ENCODE data around the genes ZNRD2 and RAB1B.

DNA sequence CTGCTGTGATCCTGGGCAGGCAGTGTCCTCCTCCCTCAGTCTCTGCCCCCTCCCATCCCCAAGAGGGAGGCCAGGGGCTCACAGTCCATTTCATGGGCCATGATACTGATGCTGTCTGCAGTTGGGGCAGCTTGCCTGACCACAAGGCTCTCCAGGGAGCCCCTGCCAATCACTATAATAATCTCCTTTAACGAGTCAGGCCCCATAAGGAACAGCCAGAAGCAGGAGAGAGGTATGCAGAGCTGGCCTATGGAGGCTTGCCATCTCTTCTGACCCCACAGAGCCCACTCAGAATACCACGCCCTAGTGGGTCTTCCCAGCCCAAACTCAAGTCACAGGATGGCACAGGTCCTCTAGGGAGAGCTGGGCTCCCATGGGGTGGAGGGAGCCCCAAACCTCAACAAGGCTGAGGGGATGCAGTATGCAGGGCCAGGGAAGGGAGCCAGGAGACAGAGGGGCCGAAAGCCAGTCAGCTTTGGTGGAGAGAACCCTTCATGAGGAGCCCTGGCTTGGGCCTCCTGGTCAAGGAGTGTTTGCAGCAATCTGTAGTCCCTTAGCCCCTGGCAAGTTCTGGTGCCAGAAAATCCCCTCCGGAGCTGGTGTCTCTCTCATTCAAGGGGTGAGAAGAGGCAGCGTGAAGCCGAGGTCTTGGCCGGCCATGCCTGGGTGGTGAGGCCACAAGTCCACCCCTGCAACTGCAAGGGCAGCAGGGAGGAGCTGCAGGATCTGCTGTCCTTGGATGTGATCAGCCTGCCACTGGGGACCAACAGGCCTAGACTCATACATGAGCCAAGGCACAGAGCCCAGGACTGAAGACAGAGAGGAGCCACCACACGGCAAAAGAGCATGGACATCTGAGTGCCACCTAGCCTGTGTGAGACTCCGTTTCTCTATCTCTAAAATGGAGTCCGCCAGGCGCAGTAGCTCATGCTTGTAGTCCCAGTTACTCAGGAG, 60.0 kb downstream of the FRMD8 start:
- RAMPAGE, long total RNA, result no peak
- RRBS, result no CpG with 5 or more reads among the region's 11 CpGs

- RAMPAGE, long total RNA, result no peak
- RRBS, result 58% methylated on average over 1 of the region's 4 CpGs
Observed at GRCh38 chr11:65471213-65471531, 53.7 kb upstream of the SCYL1 start.

DNA sequence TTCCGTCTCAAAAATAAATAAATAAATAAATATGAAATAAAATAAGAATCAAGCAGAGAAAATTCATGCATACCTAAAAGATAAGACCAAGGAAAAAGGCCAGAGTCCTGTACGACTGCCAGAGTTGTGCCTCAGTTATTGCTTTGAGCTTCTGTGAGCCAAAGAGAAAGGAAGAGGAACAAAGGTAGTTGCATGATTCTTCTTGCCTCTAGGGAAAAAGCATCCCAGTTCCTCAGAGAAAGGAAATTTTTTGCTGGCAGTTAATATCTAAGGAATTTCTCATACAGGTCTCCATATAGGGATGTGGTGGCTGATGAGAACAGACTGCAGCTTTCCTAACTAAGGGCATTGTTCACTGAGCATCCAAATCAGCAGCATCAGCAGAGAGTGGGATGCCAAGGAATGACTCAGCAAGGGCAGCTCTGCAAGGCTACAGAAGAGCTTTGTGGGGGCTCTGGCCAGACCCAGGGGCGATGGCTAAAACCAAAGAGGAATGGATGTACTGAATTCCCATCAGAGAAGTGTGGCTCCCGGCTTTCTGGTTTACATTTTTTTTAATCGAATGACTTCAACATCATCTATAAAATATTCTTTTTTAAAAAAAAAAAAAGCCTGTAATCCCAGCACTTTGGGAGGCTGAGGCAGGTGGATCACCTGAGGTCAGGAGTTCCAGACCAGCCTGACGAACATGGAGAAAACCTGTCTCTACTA, 43.3 kb upstream of the SCYL1 start:
- RAMPAGE, long total RNA, result no peak
- RRBS, result no CpG with 5 or more reads among the region's 6 CpGs

GRCh38 chr11:65487774-65488804, 36.8 kb upstream of the SCYL1 start:
- RAMPAGE, long total RNA, result no peak
- RRBS, result no CpG with 5 or more reads among the region's 21 CpGs

- RAMPAGE, long total RNA, result no peak
- RRBS, result no CpG with 5 or more reads among the region's 2 CpGs
Observed at GRCh38 chr11:65501054-65501295, 23.9 kb upstream of the SCYL1 start.

- RAMPAGE, long total RNA, result no peak
- RRBS, result 8% methylated on average over 20 of the region's 68 CpGs
Observed at GRCh38 chr11:65539414-65540106, 14.7 kb downstream of the SCYL1 start.

DNA sequence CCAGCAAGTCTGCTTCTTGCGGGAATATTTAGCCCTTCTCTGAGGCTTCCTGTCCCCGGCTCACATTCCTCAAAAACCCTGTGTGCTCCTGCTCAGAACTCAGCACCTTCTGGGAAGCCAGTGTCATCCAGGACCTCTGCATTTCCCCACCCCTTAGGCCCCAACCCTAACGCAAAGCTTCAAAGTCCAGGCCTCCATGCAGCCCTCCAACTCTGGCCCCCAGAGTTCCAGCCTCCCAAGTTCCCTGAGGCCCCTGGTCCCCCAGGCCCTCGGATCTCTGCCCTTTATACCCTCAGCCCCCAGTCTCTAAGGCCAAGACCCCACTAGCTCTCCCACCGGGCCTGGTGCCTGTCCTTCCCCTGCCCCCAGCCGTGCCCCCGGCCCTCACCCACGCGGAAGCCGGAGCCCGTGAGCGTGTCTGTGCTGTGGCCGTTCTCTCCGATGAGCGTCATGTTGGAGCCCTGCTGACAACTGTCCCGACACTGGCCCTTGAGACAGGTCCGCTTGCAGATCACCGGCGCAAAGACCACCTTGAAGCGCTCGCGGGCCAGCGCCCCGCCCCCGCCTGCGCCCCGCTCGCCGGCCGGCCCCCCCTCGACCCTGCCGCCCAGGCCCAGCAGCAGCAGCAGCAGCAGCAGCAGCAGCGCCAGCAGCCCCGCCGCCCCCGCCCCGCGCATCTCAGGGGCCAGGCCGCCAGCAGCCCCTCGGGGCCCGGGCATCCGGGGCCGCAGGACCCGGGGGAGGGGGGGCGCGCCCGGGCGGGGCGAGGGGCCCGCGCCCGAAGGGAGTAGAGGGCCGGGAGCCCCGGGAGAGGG, 711 bp downstream of the LTBP3 start:
- RAMPAGE, long total RNA, result start-site peak on the minus strand centred at position 289 of the sequence, 546 bp wide, 11 and 14 reads in 2 replicates
- RRBS, result 1% methylated on average over 23 of the region's 54 CpGs

- RAMPAGE, long total RNA, result no peak
- RRBS, result no CpG with 5 or more reads among the region's 4 CpGs
Observed at GRCh38 chr11:65565775-65566426, 4.4 kb upstream of the ZNRD2 start.

GRCh38 chr11:65569384-65570681, at the start of gene ZNRD2:
TSS of gene ZNRD2 (plus strand) at chr11:65570477.
- RAMPAGE, long total RNA, result start-site peak on the plus strand at chr11:65570472-65570486, 311 and 464 reads in 2 replicates
- RRBS, result 1% methylated on average over 22 of the region's 88 CpGs

GRCh38 chr11:65576811-65577813, 1.3 kb downstream of the EHBP1L1 start:
- RAMPAGE, long total RNA, result no peak
- RRBS, result 5% methylated on average over 4 of the region's 19 CpGs

GRCh38 chr11:65581193-65582240, 5.7 kb downstream of the EHBP1L1 start:
- RAMPAGE, long total RNA, result no peak
- RRBS, result no CpG with 5 or more reads among the region's 13 CpGs

DNA sequence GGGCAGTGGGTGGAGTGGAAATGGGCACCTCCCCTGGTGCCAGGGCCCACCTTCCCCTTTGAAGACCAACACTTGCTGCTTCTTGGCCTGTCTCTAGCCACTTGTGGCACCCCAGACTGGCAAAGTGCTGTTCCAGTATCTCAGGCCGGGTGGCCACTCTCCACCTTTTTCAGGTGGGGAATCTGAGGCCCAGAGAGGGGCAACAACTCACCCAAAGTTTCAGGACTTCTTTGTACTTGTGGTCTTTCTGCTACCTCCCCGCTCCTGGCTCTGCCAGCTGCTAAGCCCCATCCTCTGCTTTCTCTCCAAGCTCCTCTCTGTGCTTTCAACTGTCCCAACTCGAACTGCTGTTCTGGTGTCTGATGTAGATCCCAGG, 3.4 kb downstream of the MAP3K11 start:
- RAMPAGE, long total RNA, result no peak
- RRBS, result no CpG with 5 or more reads among the region's 3 CpGs

DNA sequence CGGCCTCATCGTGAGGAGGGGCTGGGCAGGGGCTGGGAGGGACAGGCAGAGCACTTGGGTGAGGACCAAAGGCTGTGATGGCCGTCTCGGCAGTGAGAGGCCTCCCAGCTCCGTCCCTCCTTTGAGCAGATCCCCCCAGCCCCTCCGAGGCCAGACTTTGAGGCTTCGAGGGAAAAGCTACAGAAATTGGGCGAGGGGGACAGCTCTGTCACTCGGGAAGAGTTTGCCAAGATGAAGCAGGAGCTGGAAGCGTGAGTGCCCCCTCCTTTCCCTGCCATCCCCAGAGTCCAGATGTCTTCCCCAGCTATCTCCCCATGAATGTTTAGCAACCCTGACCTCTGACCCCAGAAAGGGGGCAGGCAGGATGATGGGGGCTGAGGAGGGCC, 8.0 kb downstream of the CFL1 start:
- RAMPAGE, long total RNA, result no peak
- RRBS, result no CpG with 5 or more reads among the region's 10 CpGs

GRCh38 chr11:65865839-65867308, 6.1 kb downstream of the MUS81 start:
- RAMPAGE, long total RNA, result no peak
- RRBS, result no CpG with 5 or more reads among the region's 30 CpGs

- RAMPAGE, long total RNA, result no peak
- RRBS, result 92% methylated on average over 2 of the region's 12 CpGs
Observed at GRCh38 chr11:65976799-65977237, 15.3 kb downstream of the SART1 start.

DNA sequence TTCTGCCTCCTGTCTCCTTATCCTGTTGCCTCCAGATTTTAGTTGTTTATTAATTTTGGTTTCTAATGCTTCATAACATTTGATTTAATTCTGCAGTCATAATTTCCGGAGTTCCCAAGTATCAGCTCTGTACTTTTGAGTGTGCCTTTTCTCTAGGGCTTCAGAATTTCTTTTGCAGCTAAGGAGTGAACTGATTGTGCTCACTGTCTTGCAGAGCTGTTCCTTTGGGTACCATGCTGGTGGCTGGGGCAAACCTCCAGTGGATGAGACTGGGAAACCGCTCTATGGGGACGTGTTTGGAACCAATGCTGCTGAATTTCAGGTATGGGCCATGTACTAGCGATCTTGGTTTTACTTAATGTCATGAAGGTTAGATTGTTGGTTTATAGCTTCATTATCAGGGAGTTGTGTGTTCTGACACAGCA, 7.3 kb upstream of the PACS1 start:
- RAMPAGE, long total RNA, result no peak
- RRBS, result no CpG with 5 or more reads among the region's 4 CpGs

- RAMPAGE, long total RNA, result no peak
- RRBS, result no CpG with 5 or more reads among the region's 6 CpGs
Observed at GRCh38 chr11:66080429-66080936, 10.4 kb downstream of the PACS1 start.

DNA sequence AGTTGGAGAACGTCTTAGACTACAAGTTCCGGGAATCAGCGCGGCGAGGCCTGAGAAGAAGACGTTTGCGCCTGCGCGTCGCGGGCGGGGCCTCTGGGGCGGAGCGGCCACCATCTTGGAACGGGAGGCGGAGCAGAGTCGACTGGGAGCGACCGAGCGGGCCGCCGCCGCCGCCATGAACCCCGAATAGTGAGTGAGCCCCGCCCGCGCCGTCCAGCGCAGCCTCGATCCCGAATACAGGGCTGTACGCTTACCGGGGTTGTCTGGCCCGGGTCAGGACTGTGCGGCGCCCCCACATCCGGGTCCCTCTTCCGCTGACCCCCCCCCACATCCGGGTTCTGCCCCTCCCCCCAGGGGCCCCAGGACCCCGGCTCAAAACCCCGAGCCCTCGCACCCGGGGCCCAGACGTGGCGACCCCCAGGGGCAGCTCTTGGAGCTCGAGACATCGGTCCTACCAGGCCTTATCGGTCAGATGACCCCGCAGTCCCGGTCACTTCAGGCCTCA, at the start of gene RAB1B:
TSS of gene RAB1B (plus strand) at position 135 of the 505 bp plus-strand sequence.
- RAMPAGE, long total RNA, result start-site peak on the plus strand centred at position 127 of the sequence, 65 bp wide, 705 and 932 reads in 2 replicates
- RRBS, result 2% methylated on average over 6 of the region's 51 CpGs

DNA sequence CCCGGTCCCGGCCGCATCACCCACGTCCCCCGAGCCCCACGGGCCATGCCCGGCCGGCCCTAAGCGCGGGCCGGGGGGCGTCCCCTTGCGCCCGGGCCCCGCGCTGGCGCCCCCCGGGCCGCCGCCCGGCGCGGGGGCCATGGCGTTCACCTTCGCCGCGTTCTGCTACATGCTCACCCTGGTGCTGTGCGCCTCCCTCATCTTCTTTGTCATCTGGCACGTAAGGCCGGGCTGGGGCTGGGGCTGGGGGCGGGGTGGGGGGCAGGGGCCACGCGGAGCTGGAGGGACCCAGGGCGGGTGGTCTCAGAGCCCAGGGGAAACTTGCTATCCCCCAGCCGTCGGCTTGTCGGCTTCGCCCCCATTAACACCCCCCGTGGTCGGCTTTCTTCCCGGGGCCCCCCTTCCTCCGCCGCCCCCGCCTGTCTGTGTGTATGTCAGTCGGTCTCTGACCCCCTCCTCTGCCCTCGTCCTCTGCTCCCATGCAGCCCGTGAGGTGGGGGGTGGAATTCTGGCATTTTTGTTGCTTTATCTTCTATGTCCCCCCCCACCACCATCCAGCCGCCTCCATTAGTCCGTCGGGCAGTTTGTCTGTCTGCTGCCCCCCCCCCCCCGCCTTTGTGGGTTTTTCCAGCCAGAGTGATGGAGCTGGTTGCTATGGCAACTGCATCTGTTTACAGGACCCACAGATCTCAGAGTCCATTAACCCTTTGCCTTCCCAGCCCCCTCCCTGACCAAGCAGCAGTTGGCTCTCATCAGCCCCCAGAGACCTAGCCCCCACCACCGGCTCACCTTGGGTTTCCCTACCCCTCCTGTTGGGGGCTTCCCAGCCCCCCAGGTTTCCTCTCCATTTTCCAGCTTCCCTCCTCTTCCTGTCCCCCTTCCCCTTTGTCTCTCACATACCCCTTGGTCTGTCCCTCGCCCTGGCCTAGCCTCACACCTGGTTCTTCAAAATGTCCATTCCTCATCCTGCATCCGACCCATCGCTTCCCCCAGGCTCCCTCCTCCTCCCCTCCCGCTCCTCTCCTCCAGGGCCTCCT, 661 bp downstream of the CNIH2 start:
- RAMPAGE, long total RNA, result no peak
- RRBS, result 2% methylated on average over 7 of the region's 56 CpGs

GRCh38 chr11:66347034-66347353, 435 bp downstream of the B4GAT1 start:
- RAMPAGE, long total RNA, result no peak
- RRBS, result no CpG with 5 or more reads among the region's 34 CpGs

Measured in kidney epithelial cell (primary cell).